Colonic mucosa (tissue), 1 donor: ENCODE measurements around a stretch of chr1.

DNA sequence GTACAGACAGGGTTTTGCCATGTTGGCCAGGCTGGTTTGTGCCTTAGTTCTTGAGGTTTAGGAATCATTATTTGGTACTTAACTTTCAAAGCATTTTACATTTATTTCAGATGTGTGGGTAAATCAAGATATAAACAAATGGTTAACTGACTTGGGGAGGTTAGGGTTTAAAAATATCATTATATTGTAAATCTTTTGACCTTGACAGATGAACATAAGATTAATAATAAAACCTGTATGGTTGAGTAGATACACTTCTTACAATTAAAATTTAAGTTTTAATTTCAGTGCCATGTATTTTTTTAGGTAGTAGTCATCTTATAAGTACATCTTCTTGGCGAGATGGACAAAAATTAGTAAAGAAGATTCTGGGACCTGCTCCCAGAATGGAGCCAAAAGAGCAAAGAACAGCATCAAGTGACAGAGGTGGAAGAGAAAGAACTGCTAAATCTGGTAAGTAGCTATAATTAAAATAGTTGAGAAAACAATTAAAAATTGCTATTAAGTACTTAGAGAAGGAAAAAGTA, 57.1 kb downstream of the CEP350 start:
- PRO-cap = no peak

- PRO-cap = no peak
These were observed 37.5 kb upstream of the QSOX1 start for GRCh38 chr1:180117047-180117750.

- PRO-cap = no peak
These were observed 29.7 kb upstream of the LHX4 start for GRCh38 chr1:180200361-180200803.

- PRO-cap = no peak
These were observed 27.8 kb upstream of the LHX4 start for GRCh38 chr1:180202252-180202702.

GRCh38 chr1:180913348-180913680, 617 bp downstream of the KIAA1614 start:
- PRO-cap = no peak

GRCh38 chr1:180935460-180936034, 22.9 kb downstream of the KIAA1614 start:
- PRO-cap = no peak

DNA sequence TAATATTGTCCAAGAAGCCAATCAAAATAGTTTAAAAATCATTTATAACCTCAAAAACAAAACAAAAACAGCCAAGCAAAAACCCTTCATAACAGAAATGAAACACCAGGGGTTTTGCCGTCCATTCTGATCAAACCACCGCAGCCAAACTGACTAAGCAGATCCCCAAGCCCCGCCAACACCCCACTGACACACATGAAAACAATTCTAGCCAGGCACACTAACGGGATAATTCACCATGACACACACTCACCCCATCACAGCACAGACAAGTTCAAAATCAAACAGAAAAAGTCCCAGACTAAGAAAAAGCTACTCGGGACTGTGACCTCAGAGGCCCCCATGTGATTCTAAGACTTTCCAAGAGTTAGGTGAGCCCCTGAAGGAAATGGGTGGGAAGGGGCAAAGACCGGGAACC, 10.2 kb upstream of the IER5 start:
- PRO-cap = no peak

GRCh38 chr1:181099069-181100149, 10.9 kb downstream of the IER5 start:
- PRO-cap = no peak

DNA sequence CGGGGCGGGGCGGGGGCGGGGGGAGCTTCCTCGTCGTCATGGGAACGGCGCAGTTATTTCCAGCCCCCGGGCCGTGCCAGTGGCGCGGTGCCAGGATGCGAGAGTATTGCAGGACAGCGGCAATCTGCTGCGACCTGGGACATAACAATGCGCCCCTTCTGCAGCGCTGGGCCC, 16.9 kb downstream of the IER5 start:
- PRO-cap = bidirectional peak, plus-strand start at position 79 of the sequence, minus-strand start outside the sequence

GRCh38 chr1:181128632-181129649, 40.4 kb downstream of the IER5 start:
- PRO-cap = unidirectional peak, minus-strand start at chr1:181129265

GRCh38 chr1:181159289-181159789, 70.8 kb downstream of the IER5 start:
- PRO-cap = no peak

DNA sequence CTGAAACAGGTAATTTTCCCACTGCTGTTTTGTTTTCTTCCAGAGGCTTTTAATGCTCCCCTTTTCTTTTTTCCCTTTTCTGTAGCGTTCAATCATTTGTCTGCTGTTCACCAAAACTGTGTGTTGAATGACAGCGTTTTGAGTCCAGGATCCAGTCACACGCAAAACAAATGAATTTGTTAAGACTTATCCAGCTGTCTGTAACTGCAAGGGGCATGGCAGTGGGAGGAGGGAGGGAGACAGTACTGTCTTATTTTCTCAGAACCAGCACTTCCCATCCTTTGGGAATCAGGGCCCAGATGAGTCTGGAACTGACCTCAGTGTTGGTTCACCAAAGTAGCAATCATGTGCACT, 17.7 kb downstream of the CACNA1E start:
- PRO-cap = unidirectional peak, minus-strand start at position 79 of the sequence

GRCh38 chr1:182120769-182121321, 59.3 kb upstream of the ZNF648 start:
- PRO-cap = no peak

DNA sequence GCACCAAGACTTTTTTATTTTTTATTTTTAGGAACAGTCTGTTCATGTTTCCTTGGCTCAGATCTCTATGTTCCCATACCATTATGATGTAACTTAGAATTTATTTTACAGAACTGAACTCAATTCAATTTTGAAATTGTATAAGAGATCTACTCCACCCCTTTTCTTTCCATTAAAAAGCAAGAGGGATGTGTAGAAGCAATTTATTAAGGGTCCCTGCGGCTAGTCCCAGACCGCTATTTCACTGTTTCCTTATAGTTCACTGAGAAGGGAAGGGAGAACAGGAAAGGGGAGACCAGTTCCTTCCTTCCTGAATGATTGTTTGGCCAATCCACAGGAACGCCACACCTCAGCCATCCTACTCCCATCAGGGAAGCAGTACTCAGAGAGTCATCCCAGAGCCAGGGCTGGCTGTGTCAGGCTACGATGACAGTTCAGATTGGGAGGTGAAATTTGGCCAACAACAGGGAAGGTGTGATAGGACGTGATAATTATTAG, 112.6 kb upstream of the ZNF648 start:
- PRO-cap = no peak

GRCh38 chr1:182197613-182198024, 136.1 kb upstream of the ZNF648 start:
- PRO-cap = no peak

GRCh38 chr1:182241562-182242013, 150.0 kb downstream of the GLUL start:
- PRO-cap = no peak

DNA sequence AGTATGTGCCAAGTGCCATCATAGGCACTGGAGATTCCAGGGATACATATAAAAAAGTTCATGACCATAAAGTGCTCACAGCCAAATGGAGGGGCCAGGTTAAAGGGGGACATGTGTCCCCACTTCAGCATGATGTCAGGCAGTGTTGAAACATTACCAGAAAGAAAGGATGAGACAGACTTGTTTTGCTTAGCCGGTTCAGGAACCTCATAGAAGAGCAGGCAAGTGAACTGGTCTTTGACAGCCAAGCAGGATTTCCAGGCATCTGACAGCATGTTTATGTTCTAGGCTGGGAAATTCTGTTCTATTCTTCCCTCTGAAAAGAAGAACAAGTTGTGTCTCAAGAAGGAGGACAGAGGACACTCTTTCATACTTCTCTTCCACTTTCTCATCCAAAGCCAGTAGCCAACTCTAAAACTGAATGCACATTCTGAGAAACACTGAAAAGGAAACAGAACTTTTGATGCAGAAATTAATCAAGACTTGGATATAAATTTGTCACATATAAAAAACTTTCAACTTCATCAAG, 39.7 kb downstream of the GLUL start:
- PRO-cap = no peak

- PRO-cap = no peak
These were observed 1.2 kb downstream of the GLUL start for GRCh38 chr1:182390212-182390889.

GRCh38 chr1:182611232-182611807, 7.1 kb upstream of the RGS16 start:
- PRO-cap = no peak

GRCh38 chr1:182868821-182869910, 30.0 kb downstream of the DHX9 start:
- PRO-cap = no peak